GM12892 (cell line): ENCODE data around the gene DOCK3.

- RRBS: no CpG with 5 or more reads among the region's 15 CpGs
Measured at GRCh38 chr3:50331516-50331845, 3.5 kb upstream of the TUSC2 start.

- RRBS: 87% methylated on average over 6 of the region's 62 CpGs
Measured at GRCh38 chr3:50358275-50359357, 705 bp downstream of the TMEM115 start.

- RRBS: no CpG with 5 or more reads among the region's 18 CpGs
Measured at GRCh38 chr3:50382136-50382919, 23.0 kb upstream of the TMEM115 start.

GRCh38 chr3:50517970-50518564 lies 14.6 kb upstream of the CACNA2D2 start:
- RRBS: no CpG with 5 or more reads among the region's 9 CpGs

GRCh38 chr3:50592011-50593311 lies 19.1 kb downstream of the CISH start:
- RRBS: no CpG with 5 or more reads among the region's 16 CpGs

GRCh38 chr3:50674515-50675827 lies at the start of gene DOCK3:
DOCK3 (plus strand) TSS chr3:50674927.
- RRBS: 4% methylated on average over 11 of the region's 148 CpGs

GRCh38 chr3:50978517-50978931 lies 303.8 kb downstream of the DOCK3 start:
- RRBS: no CpG with 5 or more reads among the region's 17 CpGs

GRCh38 chr3:51025205-51025671 lies 350.5 kb downstream of the DOCK3 start:
- RRBS: no CpG with 5 or more reads among the region's 7 CpGs

- RRBS: no CpG with 5 or more reads among the region's 14 CpGs
Measured at GRCh38 chr3:51537820-51538419, 599 bp upstream of the RAD54L2 start.

GRCh38 chr3:51966893-51967282 lies 366 bp downstream of the PCBP4 start:
- RRBS: 3% methylated on average over 2 of the region's 15 CpGs

- RRBS: no CpG with 5 or more reads among the region's 6 CpGs
Measured at GRCh38 chr3:51968917-51969806, 1.9 kb upstream of the PCBP4 start.

DNA sequence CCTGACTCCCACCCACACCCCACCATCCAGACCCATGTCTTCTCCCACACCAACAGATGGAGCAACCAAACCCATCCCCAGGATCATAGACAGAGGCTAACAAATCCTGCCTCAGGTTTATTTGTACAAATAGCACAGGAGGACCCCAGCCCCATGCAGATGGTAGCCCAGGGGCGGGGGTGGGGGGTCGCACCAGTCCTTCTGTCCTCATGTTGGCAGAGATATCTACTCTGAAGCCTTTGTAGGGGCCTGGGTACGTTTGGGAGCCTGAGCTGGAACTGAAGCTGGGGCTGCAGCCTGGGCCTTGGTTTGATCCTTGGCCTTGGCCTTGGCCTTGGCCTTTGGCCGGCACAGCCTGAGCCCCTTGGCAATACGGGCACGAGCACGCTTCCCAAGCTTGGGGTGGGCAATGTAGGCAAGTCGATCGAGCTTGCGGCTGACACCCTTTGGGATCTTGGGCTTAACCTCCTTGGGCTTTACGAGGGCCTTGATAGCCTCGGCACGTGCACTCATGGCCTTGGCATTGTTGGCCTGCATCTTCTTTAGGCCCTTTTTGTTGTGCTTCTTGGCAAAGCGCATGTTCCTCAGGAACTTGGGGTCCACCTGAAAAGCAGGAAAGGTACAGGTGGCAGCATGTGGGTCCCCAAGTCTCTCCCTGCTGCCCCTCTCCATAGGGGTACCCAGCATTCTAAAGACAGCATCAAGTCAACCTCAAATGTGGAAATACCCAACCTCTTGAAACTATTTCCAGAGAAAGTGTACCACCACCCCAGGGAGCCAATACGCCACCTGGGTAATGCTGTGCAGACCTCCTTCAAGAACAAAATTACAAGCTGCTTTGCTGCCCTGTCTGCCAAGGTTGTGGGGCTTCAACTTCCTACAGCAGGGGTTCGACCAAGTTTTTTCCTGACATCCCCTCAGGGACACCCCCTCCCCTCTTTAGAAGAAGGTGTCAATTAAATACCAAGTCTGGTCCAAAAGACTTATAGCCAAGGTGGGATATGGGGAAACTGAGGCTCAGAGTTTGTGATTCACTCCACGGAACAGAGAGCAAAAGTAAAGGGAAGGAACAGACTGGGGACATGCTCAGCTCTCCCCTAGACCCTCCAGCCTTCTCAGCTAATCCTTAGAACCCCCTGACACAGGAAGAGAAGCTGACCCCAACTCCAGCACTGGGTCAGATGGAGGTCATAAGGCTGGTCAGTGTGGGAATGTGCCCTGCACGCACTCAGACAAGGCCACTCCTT lies 1.7 kb downstream of the RPL29 start:
- RRBS: no CpG with 5 or more reads among the region's 18 CpGs

DNA sequence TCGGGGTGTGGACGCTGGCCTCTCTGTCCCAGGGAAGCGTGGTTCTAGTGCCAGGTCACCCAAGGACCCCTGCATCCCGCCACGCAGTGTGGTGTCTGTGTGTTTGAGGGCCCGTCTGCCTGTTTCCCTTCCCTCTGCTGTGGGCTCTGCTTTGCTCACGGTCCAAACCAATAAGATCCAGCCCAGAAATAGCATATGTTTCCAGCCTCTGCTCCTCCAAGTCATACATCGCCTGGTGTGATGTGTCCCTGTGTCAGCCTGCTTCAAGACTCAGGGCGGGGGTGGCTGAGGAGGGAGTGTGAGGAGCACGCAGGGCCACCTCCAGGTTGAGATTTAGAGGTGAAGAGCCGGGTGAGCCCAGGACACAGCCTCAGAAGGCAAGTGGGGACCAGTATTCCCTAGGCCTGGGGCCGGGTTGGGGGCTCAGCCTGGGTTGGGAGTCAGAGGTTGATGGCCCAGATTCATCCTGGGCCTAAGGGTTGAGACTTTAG lies 21.9 kb upstream of the RPL29 start:
- RRBS: 21% methylated on average over 2 of the region's 12 CpGs

DNA sequence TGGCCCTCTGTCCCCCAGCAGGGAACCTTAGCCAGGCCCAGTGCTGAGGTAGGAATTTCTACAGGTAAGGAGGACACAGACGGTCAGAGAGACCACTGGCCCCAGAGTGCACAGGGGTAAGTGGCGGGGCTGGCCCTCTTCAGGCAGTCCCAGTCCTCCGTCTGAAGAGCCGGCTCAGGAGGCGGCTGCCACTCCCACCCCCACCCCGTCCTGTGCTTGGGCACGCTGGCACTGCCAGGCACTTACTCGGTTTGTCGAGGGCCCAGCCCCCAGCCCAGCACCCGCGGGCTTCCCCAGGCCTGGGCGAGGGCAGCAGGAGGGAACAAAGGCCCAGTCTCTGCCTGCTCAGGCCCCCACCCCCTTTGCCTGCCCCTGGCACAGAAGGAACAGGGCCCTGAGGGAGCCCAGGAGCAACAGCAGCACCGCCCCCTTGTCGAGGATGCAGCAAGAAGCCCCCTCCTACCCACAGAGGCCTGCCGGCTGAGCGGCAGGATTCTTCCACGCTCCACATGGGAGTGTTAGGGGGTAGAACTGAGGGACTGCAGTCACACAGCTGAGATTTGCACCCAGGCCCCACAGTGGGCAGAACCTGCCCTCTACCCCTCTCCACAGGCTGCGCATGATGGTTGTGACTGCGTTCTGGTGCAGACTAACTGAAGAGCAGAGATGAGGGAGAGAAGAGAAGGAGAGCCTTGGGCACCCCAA lies 9.0 kb downstream of the DUSP7 start:
- RRBS: no CpG with 5 or more reads among the region's 19 CpGs

DNA sequence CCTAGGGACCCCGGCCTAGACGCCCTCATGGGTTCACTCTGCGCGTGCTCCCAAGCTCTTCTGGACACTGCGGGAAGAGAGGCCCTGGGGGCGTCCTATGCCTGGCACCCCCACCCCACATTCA lies 276 bp upstream of the DUSP7 start:
- RRBS: 0% methylated on average over 1 of the region's 6 CpGs

- RRBS: no CpG with 5 or more reads among the region's 9 CpGs
Measured at GRCh38 chr3:52062367-52063110, 6.2 kb upstream of the DUSP7 start.

DNA sequence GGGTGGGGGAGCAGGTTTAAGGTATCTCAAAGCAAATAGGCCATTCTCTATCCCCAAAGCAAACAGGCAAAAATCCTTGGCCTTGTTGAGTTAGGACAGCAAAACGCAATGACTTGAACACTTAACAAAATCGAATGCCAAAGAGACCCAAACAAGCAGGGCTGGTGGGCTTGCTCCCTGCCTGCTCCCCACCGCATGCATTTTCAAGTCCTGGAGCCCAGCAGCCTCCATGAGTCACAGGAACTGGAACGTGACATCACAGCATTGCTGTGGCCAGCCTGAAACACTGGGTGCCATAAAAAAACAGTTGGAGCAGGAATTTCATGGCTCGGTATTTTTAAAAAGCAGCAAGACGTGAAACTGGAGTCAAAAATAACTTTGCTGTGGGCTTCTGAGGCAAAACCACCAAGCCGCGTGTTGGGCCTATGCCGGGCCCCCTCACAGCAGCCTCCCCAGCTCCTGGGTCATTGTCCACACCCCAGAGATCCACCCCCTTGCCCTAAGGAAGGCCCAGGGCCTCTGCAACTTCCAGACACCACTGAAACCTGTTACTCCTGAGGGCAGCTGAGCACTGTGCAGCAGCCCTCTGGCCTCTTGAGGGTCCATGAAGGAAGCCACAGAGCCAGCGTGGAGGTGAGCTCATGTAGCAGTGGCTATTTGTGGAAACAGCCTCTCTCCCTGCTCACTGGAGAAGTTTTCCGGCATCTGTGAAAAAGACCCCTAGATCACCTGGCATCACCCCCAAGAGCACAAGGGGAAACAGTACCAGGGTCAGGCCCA lies 33.8 kb upstream of the DUSP7 start:
- RRBS: no CpG with 5 or more reads among the region's 11 CpGs

- RRBS: no CpG with 5 or more reads among the region's 6 CpGs
Measured at GRCh38 chr3:52183666-52184357, 14.1 kb upstream of the ALAS1 start.

DNA sequence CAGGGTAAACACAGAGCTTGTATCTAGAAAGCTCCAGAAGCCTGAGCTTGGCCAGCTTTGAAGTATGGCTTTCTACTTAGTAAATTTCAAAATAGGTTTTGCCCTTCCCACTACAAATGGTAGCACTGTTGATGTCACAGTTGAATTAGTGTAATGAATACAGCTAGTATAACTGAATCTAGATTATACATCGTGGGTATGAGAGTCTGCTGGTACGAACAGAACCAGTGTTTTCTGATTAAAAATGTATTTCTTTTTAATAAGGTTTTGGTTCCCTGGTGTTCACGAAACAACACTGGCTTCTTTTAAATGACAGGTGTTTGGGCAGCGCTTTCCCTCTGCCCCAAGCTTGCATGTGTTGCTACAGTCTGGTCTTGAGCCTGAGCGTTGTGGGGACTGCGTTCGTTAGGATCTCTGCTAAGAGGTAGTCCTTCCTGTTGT lies 13.6 kb downstream of the TLR9 start:
- RRBS: no CpG with 5 or more reads among the region's 7 CpGs

DNA sequence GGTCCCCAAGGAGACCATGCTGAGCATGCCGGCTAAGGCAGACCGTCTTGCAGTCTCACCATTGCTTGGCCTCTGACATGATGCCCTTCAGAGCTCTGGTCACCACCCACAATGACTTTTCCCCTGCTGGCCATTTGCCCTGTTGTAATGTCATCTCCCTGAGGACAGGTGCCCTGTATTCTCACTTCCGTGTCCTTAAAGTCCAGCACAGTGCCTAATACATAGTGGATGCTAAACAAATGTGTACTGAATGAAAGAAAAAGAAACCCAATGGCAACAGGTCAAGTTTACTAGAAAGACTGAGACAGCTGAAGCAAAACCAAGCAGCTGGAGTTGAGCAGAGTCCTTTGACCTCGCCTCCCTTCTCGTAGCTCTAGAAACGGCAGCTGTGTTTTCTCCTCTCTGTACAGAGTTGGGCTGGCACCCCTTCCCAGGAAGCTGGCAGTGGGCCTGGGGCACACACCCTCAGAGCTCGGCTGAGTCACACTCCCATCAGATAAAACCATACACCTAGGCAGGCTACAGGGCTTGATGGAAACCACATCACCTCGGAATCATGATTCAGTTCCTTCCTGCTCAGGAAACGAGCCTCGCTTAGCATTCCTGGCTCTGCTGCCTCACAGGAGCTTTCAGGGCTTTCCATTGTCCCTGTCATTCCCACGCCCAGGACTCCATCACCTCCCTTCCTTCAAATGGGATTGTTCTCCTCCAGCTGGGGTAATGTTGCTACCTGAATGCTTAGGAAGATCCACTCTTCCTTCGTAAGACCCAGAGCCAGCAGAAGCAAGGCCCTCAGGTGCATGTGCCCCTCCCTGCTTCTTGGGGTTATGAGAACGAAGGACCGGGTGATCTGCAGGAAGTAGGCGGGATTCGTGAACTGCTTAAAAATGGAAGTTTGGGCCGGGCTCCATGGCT lies 8.4 kb downstream of the TLR9 start:
- RRBS: 53% methylated on average over 3 of the region's 17 CpGs